Neural cell (in vitro differentiated cells): ENCODE measurements around a stretch of chr12.

DNA sequence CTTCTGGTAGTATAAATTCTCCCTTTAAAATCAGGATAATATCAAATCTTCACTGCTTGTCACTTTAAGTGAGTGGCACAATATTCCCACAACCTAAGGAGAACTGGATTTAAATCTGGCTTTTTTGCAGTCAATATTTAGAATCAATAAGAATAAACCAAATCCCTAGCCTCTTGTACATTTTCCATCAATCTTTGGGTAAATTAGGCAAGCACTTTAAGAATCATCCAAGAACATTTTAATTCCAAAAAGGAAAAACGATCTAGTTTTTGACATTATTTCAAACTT, 17.9 kb downstream of the ATP2B1 start:
- RAMPAGE, long total RNA, result no peak

DNA sequence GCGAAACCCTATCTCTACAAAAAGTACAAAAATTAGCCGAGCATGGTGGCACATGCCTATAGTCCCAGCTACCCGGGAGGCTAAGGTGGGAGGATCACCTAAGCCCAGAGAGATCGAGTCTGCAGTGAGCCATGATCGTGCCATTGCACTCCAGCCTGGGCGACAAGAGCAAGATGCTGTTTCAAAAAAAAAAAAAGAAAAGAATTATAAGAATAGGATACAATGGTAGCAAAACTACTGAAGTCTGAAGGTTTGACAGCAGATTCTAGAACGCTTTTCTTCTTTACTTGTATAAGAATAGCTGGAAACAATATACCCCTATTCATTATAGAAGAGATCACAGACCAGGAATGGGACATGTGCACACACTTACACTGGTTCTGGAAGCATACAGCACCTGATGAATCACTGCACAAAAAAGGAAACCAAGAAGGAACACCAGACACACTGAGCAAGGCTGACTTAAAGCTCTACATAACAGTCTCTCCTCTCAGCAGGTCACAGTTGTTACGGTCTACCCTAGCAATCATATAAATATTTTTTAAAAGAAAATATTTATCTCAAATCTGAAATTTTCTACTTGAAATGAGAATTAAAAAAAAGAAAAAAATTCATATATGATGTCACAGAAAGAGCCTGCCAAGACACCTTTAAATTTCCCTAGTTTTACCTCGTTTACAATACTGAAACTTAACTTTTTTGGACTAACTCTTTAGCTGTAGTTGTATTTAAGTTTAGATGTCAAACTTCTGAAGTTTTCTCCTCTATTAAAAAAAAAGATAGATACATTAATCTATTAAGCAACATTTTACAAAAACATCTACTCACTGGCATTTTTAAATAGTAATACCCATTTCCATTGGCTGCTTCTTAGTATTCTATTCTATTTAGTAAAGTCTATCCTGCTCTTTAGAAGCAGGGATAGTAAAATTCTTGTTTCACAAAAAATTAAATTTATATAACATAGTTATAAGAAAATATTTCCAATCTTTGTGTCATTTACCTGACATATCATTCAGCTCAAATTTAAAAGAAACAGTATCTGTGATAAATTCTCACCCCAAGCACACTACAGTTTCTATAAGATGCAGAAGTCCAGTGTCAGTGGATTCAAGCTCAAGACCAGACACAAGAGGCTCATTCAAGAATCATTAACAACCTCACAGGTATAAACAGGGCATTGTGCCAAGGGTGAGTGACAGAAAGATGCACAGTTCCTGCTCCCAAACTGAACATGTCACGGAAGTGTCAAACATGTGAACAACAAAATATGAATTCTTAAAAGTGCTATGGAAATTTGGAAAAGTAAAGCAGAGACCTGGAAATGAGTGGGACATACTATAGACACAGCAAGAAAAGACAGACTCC, 13.3 kb downstream of the ATP2B1 start:
- RAMPAGE, long total RNA, result no peak

GRCh38 chr12:89701076-89701473, 7.6 kb downstream of the ATP2B1 start:
- RAMPAGE, long total RNA, result no peak

GRCh38 chr12:89706892-89707404, 1.7 kb downstream of the ATP2B1 start:
- RAMPAGE, long total RNA, result no peak

- RAMPAGE, long total RNA, result no peak
Measured at GRCh38 chr12:89721412-89722178, 13.0 kb upstream of the ATP2B1 start.

- RAMPAGE, long total RNA, result no peak
Measured at GRCh38 chr12:91138284-91138910, 27.1 kb upstream of the LUM start.

DNA sequence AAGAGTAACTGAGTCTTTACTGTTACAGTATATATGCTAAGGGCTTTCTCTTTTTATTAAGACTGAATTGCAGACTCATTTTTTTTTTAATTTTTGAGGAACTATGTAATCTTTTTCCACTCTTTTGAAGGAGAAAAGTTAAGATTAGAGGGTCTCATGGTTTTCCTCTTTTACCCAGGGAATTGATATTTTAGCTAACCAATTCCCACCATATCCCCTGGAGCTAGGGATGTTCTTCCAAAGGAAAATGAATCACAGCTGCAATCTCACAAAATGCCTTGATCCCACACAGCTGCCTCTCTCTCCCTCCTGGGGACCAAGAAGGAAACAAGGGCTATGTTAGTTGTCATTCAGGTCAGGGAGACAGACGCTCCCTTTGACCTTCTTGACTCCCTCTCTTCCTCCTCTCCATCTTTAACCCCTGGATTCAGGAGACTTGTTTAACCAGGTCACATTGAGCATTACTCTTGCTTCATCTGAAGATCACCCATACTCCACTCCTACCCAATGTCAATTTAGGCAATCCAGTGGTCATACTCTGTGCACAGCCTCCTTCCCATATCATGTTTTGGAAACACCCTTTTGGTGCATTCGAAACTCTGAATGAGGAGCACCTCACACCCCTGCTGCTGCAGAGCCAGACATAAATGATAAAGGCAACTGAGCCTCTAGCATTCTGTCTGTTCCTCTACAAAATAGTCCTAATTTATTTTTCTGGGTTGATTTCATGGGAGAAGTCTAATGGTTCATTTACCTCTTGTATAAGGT, 9.4 kb downstream of the DCN start:
- RAMPAGE, long total RNA, result no peak

DNA sequence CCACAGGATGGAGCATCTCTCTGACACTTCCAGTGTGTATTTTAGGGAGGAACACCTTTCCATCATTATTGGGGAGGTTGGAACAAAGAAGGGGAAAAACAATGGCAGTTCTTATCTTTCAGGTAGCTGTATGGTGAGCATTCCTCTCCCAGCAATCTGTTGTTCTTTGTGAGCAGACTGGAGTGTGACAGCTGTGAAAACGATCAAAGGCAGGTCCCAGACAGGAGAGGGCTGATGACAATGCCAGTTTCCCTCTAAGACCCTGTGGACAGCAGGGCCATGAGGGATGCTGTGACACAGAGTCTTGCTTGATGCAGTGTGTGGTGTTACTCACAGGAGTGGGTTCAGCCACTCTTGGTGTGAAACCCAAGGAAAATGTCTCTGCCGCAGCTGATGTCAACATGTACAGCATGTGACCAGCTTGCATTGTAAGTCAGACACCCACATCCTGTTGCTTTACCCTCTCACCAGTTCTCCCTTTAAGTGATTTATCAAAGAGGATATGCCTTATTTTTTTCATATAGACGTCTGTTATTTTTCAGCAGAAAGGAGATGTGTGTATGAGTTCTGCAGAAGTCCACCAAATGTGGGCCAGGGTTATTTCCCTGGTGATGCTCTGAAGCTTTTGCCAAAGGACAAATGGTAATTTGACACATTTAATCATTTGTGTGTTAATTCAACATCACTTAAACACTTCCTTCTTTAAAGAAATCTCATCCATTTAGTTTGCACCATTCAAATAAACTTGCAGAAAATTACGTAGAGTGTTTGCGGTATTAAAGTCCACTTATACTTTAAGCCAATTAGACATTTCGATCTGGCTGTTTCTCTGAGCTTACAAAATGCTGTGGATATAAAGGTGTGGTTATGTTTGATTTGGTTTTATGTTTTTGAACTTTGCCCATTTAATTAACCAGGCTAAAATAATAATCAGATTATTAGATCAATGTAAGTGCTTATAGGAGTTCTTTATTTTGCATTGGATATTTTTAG, 268.5 kb downstream of the BTG1 start:
- RAMPAGE, long total RNA, result no peak

DNA sequence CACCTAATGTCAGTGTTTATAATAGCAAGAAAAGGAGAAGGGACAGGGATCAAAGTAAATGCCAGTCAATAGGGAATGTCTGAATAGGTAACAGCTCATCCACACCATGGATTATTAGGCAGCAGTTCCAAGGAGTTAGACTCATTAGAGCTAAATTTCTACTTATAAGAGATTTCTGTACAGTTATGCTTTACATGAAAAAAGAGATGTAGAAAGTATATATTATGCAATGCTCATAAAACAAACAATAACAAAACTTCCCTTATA, 77.1 kb downstream of the BTG1 start:
- RAMPAGE, long total RNA, result no peak

DNA sequence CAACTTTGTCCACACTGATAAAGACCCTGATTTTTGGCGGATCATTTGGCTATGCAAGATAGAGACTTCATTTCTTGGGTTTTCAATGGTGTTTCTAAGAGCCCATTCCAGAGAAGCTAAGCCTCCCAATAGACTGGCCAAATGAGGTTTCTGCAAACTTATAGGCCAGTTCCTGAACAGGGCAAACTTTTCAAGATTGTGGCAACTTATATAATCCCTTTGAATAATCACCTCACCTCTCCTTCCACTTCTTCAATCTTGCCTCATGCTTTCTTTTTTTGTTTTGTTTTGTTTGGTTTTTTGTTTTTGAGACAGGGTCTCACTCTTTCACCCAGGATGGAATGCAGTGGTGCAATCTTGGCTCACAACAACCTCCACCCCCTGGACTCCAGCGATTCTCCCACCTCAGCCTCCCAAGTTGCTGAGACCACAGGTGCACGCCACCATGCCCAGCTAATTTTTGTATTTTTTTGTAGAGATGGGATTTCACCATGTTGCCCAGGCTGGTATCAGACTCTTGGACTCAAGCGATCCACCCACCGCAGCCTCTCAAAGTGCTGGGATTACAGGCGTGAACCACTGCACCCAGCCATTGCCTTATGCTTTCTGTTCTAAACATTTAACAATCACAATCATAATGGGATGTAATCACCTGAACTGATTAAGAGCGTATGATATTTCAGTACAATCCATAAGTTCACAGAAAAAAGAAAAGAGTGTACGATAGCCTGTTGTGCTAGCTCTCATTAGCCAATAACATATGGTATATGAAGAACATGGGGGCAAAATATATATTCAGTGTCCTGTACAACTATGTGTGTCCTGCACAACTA, 54.4 kb downstream of the BTG1 start:
- RAMPAGE, long total RNA, result no peak

DNA sequence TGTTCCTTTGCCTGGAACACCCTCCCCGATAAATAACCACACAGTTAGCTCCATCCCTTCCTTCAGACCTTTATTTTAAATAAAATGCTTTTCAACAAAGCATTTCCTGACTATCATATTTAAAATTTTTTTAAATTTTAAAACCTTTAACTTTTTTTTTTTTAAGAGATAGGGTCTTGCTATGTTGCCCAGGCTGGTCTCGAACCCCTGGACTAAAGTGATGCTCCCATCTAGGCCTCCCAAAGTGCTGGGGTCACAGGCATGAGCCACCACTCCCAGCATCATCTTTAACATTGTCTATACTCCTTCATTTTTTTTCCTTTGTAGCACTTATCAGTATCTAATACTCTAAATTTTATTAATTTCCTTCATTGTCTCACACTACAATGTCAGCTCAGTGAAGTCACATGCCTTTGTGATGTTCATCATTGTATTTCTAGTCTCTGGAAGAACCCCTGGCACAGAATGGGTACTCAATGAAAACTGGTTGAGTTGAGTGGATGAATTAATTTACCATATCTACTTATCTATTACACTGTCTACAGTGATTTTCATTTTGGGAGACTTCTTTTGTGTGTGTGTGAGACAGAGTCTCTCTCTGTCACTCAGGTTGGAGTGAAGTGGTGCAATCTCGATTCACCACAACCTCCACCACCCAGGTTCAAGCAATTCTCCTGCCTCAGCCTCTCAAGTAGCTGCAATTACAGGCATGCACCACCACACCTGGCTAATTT, 48.3 kb downstream of the BTG1 start:
- RAMPAGE, long total RNA, result no peak

GRCh38 chr12:92156894-92157450, 11.3 kb upstream of the BTG1 start:
- RAMPAGE, long total RNA, result no peak

DNA sequence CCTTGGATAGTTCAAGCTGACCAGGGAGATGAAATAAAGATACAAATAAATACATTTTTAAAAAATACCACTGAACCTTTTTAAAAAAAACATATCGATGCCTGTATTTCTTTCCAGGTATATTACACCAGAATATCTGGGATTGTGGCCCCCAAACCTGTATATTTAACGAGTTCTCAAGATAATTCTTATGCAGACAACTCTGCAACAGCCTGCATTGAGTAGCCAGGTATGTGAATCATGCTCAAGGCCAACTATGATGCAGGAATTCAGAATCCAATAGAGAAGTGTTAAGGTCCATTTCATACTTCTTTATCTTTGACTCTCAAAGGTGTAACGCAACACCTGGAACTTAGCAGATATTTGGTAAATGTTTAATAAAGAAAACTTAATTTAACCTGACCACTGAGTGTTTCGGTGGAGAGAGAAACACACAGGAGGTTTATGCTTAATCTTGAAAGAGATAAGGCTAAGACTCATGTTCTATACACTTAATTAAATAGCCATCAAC, 156.6 kb upstream of the PLEKHG7 start:
- RAMPAGE, long total RNA, result no peak

GRCh38 chr12:92785927-92787261, 83.6 kb downstream of the PLEKHG7 start:
- RAMPAGE, long total RNA, result no peak

DNA sequence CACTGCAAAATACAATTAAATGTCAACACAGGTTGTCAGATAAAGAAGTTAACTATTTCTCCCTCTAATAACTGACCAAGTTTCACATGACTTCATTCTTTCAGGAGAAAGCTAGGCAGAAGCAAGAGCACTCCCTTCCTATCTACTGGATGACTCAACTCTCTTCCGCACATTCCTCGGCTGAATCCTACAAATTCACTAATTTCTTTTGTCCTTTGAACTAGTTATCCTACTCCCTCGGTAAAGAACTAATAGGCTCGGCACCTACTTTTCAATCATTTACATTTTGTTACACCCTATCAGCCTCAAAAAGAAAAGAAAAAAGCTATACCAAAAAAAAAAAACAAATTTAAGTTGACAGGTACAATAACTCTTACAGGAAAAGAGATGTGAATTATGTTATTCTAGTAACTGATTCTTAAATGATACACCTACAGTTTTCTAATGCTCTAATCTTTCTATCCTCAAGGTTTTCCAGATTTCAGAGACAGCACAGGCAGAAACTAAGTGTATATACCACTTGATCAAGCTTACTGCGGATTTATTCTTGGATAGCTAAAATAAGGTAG, 1.2 kb downstream of the EEA1 start:
- RAMPAGE, long total RNA, result no peak

DNA sequence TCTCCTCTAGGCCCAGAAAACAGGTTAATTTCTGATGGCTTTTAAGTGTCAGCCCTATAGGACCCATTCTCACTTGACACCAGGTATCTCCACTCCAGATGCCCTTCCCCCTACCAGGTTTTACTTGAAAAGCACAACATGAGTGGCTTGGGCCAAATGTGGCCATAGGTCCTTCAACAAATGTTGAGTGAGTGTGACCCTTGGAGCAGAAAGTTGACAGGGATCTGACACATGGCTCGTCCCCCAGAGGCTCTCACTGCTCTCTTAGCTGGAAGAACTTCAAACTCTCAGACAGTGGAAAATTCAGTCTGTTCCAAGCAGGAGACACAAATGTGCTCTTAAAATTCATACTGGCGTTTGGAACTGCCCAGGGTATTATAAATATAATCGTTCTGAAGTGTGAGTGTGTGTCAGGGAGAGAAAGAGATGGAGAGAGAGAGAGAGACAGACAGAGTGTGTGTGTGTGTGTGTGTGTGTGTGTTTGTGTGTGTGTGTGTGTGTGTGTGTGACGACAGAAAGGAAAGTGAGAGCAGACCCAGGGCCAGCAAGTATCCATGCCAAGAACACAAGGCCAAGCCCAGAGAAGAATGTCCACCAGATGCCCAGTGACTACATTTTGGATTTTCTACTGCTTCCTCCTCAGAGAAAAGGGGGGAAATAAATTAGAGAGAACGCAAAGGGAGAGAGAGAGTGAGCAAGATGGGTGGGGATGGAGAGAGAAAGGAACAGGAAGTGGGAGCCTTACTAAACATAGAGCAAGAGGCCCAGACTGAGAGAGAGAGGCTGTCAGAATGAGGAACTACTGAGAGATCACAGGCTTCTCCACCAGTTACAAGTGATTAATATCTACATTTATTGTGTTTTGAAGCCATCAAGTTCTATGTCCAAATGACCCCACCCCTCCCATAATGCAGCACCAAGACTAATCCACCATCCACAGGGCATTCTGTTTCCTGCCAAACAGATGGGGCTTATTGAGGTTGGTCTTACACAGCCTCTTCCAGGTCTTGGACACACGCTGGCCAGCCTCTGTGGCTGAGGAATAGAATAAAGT, 193.6 kb upstream of the NUDT4 start:
- RAMPAGE, long total RNA, result no peak

DNA sequence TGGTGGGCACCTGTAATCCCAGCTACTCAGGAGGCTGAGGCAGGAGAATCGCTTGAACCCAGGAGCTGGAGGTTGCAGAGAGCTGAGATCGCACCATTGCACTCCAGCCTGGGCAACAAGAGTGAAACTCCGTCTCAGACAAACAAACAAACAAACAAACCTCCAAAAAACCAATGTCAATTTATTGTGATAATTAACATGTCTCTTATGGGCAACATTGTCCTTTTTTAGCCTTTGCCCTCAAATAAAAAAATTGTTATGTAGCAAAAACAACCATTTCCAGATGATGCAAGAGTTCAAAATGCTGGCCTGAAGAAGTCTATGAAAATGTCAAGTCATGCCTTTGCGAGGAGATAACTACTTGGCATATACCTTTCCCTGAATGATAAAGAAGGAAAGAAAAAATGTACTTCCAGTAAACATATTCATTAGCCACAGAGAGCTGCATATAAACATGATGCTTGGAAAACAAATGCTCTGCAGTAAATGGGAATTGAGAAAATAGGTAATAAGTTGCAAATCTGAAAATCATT, 4.7 kb upstream of the NUDT4 start:
- RAMPAGE, long total RNA, result no peak

DNA sequence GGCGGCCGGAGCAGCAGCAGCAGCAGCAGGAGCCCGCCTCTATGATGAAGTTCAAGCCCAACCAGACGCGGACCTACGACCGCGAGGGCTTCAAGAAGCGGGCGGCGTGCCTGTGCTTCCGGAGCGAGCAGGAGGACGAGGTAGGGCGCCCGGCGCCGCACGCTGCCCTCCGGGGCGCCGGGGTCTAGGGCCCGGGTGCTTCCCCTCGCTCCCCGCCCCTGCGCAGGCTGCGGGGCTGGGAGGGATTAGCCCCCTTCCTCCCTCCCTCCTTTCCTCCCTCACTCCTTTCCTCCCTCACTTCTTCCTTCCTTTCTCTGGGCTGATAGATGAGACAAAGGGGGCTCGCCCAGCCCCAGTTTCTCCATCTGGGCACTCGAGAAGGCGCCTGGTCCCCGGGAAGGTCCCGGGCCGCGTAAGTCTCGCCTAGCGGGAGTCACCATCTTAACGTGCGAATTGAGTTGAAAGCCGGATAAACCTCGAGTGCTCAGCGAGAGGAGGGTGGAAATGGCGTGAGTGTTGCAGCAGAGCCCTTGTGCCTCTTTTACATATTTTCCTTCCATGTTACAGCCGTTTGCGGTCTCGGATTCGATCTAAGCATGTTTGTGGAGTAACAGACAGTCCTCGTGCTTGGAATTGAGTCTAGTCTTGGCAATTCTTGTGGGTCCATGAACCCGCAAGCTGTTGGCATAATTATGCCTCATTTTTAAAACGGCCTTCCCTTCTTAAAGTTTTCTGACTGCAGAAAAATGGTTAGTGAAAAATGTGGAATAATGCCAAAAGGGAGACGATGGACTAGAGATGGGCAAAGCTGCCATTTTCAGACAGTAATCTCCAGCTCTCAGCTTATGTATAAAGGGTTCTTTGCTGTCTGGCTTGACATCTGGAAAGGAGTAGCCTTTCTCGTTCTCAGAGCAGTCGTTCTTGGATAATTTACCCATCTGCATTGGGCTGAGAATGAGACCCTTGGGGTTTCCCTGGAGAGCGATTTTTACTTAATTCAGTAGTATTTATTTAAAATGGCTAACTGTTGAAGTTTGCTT, 877 bp downstream of the NUDT4 start:
- RAMPAGE, long total RNA, result no peak

GRCh38 chr12:93466979-93467340, 354 bp upstream of the MRPL42 start:
- RAMPAGE, long total RNA, result no peak

GRCh38 chr12:93682821-93683545, 5.8 kb downstream of the CRADD start:
- RAMPAGE, long total RNA, result no peak